Gastroesophageal sphincter (tissue), 4 donors: ENCODE data around the genes BEX1, RIPPLY1 and TMEM164.

DNA sequence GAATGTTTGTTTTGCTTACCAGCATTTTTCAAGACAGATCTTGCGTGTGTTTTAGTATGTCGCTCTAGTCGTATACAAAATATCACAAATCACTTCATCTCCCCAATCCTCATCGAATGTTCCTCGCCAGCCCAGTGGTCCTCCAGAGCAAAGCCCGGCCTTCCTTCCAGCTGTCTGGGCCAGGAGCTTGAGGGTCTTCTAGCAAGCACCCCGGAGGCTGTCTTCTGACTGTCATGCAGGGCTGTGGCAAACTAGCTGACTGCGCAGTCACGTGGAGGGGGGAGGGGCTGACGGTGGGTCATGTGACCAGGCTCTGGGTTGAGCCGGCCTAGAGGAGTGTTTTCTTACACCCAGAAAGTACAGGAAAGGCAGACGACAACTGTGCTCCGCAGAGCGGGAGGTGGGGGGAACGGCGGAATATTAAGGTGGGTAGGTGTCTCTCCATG is 8.4 kb downstream of the GPRASP1 start:
- PRO-cap, result bidirectional peak, plus-strand start at position 347 of the sequence, minus-strand start at position 226 of the sequence
- RAMPAGE, long total RNA, 4 experiments, result no peak in any of the 4 experiments

- PRO-cap, result unidirectional peak, minus-strand start at chrX:103064171
- RAMPAGE, long total RNA, 4 experiments, result start-site peak on the minus strand in 4 of 4 experiments, at chrX:103064124-103064210 at its widest, 9 to 140 reads per replicate
Observed at GRCh38 chrX:103063451-103064632, at the start of gene BEX1. BEX1 (minus strand) TSS chrX:103064171.

- PRO-cap, result no peak
- RAMPAGE, long total RNA, 4 experiments, result no peak in any of the 4 experiments
Observed at GRCh38 chrX:103309623-103310685, 836 bp downstream of the BEX2 start.

DNA sequence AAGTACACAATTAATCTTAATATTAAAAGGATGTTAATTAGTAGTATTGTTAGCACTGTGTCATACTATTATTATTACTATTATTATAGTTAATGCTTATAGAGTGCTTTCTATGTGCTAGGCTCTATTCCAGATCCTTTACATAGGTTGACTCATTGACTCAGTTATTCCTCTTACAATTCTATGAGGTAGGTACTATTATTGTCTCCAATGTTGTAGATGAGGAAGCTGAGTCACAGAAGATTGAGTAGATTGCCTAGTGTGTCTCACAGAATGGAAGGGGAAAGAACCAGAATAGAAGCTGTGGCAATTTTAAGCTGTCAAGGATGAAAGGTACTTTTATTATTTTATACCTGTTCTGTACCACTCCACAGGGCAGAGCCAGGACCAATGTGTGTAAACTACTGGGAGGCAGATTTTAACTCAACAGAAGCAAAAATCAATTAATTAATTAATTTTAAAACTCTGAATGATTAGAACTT is 1.9 kb upstream of the TCEAL1 start:
- PRO-cap, result no peak
- RAMPAGE, long total RNA, 4 experiments, result no peak in any of the 4 experiments

GRCh38 chrX:103688975-103689335 is 2.5 kb upstream of the MORF4L2 start:
- PRO-cap, result no peak
- RAMPAGE, long total RNA, 4 experiments, result no peak in any of the 4 experiments

- PRO-cap, result unidirectional peak, minus-strand start at chrX:104113437
- RAMPAGE, long total RNA, 4 experiments, result no peak in any of the 4 experiments
Observed at GRCh38 chrX:104113139-104113848, 971 bp downstream of the ZCCHC18 start.

GRCh38 chrX:104157240-104157573 is 398 bp upstream of the SLC25A53 start:
- PRO-cap, result no peak
- RAMPAGE, long total RNA, 4 experiments, result no peak in any of the 4 experiments

DNA sequence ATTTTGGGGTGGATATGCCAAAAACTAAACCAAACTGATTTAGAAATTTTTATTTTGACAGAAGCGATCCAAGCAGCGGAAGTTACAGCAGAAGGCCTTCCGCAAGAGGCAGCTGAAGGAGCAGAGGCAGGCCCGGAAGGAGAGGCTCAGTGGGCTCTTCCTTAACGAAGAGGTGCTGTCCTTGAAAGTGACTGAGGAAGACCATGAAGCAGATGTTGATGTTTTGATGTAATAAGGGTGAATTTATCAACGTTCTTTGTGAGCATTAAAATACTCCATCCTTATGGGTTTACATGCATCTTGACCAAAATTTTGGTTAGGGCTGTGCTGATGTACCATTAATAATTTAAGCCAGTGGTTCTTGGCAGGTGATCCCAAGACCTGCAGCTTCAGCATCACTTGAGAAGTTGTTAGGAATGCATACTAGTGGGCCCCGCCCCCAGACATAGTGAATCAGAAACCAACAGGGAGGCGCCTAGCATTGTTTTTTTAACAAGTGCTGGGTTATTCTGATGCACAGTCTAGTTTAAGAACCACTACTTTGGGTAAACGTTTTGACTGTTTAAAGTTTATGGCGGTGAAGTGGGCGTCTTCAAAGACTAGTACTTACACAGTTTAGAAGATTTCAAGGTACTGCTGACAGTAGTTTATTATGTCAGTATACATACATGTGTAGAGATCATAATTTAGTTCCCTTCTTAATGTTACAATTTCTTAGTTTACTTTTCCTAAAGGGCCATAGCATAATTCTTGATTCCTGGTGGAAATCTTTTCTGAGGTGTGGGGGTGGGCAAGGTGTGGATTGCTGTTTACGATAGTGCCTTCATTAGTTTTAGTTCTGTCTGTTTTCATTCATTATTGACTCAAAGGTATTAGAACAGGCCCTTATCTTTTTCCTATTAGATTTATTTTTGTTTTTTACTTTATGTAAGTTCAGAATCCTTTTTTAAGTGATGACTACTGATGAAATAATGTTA is 23.6 kb downstream of the FAM199X start:
- PRO-cap, result no peak
- RAMPAGE, long total RNA, 4 experiments, result no peak in any of the 4 experiments

DNA sequence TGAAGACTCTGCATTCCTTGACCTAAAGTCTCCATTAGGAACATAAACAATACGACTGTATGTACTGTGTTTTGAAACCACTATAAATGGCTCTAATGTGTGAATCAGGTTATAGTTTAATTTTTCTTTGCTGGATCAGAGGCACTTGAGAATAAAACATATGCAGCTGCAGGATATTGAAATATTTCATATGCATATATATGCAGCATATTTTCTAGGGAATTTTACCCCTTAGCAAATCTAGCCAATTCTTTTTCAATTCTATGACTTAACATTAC is 187.6 kb downstream of the IL1RAPL2 start:
- PRO-cap, result no peak
- RAMPAGE, long total RNA, 4 experiments, result no peak in any of the 4 experiments

GRCh38 chrX:105614432-105614782 is 207.9 kb upstream of the NRK start:
- PRO-cap, result no peak
- RAMPAGE, long total RNA, 4 experiments, result no peak in any of the 4 experiments

- PRO-cap, result no peak
- RAMPAGE, long total RNA, 4 experiments, result no peak in any of the 4 experiments
Observed at GRCh38 chrX:106612158-106612746, 474 bp downstream of the RADX start.

GRCh38 chrX:106902964-106903559 is at the start of gene RIPPLY1:
RIPPLY1 (minus strand) TSS chrX:106903341.
- PRO-cap, result no peak
- RAMPAGE, long total RNA, 4 experiments, result no peak in any of the 4 experiments

DNA sequence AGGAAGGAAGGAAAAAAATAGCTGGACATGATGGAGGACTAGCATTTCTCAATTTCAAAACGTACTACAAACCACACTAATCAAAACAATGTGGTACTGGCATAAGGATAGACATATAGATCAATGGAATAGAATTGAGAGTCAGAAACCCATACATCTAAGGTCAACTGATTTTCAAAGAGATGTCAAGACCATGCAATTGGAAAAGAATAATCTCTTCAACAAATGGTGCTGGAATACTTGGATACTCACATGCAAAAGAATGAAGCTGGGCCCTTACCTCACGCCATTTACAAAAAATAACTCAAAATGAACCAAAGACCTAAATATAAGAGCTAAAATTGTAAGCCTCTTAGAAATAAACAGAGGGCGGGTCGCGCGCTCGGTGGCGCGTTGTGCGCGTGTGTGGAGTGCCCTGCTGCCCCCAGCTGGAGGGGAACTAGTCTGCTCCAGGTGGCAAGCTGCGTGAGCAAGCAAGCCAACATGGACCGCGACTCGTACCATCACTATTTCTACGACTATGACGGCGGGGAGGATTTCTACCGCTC is 65.8 kb downstream of the DNAAF6 start:
- PRO-cap, result no peak
- RAMPAGE, long total RNA, 4 experiments, result no peak in any of the 4 experiments

GRCh38 chrX:107675145-107675448 is 46.8 kb downstream of the PRPS1 start:
- PRO-cap, result no peak
- RAMPAGE, long total RNA, 4 experiments, result no peak in any of the 4 experiments

DNA sequence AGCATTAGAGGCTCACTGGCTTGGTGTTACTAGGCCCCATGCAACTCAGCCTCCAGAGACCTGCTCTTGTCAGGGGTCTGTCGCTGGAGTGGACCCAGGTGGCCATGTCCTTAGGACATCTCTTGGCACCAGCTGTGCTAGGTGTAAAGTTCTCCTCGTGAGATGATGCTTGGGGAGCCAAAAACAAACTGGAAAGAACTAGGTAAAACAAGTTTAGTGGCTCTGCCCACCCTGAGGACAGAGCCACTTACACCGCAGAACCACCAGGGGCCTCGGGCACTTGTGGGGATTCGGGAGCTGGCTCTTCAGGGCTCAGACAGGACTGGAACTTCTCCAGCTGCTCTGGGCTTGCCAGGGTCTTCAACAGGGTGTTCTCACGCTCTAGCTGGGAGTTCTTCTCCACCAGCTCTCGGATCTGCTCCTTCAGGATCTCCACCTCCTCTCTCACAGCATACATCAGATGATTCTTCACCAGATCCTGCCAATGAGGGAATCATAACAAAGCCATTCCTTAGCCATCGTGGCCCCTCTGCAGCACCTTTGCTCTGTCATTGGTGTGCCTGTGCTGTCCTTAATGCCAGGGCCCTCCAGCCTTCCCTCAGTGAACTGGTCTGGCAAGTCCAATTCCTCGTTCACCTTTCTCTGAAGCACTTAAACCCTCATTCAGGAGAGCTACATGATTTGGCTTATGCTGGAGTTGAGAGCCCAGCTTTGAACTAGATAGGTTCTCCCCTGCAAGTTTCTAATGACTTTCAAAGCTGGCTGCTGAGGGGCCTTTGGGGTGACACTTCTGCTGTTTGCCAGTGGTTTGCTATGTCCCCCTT is 61.1 kb downstream of the TSC22D3 start:
- PRO-cap, result bidirectional peak, plus-strand start at position 285 of the sequence, minus-strand start at position 141 of the sequence; bidirectional peak, plus-strand start at position 390 of the sequence, minus-strand start at position 411 of the sequence
- RAMPAGE, long total RNA, 4 experiments, result no peak in any of the 4 experiments

DNA sequence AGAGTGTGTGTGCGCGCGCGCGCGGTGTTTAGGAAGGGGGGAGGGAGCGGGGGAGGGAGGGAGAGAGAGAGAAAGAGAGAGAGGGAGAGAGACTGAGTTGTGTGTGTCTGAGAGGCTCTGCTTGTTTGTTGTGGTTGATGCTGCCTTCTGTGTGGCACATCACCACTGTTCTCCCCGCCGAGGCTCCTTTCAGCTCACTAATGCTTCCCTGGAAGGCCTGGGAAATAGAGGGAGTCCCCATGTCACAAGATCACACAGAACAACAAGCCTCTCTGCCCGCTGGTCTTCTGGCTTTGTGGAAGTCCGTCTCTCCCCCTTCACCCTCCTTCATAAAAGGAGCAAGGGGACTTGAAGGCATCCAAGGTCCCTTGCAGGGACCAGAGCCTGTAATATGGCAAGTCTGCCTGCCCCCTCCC is 33.3 kb downstream of the TSC22D3 start:
- PRO-cap, result bidirectional peak, plus-strand start at position 124 of the sequence, minus-strand start at position 132 of the sequence
- RAMPAGE, long total RNA, 4 experiments, result no peak in any of the 4 experiments

DNA sequence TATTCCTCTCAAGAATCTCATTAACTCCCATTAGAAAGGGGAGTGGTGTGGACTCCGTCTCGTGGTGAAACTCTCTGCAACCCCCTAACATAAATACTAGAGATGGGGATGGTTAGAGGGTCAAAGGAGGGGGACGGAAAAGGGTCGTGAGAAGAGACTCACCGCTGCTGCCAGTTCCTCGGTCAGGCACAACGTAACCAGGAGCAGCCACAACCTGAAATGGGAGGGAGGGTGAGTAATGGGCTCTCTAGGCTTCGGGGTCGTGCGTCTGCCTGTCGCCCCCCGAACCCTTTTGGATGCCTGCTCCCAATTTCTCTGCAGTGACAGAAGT is 477 bp downstream of the COL4A6 start:
- PRO-cap, result no peak
- RAMPAGE, long total RNA, 4 experiments, result no peak in any of the 4 experiments

DNA sequence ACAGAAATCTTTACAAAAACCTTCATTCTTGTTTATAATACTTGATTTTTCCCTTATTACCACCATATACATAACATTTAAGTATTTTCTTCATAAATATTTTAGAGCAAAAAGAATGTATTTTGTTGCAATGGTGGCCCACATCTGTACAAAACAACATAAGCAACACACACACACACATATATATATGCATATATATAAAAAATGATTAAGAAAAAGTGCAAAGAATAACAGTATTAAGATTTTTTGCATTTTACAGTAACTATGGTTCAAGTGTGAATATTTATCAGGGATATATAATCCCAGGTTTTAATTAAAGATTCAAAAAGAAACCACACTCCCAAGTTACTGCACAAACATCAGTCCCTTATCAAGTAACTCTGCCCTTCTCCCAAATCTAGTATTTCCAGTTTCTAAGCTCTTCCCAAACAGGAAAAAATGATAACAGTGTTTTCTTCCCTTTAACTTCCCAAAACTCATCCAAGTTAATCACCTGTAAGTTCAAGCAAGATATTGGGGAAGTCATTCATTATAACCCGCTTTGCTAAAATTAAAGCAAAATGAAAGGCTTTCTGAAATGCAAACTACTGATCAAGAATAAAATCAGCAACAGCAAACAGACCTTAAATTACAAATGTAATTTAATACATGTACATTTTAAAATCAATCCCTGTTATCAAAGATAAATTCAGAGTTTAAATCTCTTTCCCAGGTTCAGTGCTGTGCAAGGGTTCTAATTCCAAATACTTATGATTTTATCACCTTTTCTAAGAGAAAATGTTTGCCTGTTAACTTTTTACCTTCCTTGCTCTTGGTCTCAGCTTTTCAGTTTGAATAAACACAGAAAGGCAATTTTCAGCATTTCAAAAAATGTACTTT is 17.7 kb upstream of the KCNE5 start:
- PRO-cap, result no peak
- RAMPAGE, long total RNA, 4 experiments, result no peak in any of the 4 experiments

GRCh38 chrX:109707301-109707673 is 25.8 kb downstream of the ACSL4 start:
- PRO-cap, result no peak
- RAMPAGE, long total RNA, 4 experiments, result no peak in any of the 4 experiments

GRCh38 chrX:110003021-110003443 is at the start of gene TMEM164:
TMEM164 (plus strand) TSS chrX:110003114.
- PRO-cap, result bidirectional peak, plus-strand start at chrX:110003114, minus-strand start at chrX:110002928
- RAMPAGE, long total RNA, 4 experiments, result start-site peak on the plus strand in 2 of 4 experiments, at chrX:110003044-110003111 at its widest, 13 to 15 reads per replicate